NT2/D1 (cell line): ENCODE measurements around a stretch of chr19.

DNA sequence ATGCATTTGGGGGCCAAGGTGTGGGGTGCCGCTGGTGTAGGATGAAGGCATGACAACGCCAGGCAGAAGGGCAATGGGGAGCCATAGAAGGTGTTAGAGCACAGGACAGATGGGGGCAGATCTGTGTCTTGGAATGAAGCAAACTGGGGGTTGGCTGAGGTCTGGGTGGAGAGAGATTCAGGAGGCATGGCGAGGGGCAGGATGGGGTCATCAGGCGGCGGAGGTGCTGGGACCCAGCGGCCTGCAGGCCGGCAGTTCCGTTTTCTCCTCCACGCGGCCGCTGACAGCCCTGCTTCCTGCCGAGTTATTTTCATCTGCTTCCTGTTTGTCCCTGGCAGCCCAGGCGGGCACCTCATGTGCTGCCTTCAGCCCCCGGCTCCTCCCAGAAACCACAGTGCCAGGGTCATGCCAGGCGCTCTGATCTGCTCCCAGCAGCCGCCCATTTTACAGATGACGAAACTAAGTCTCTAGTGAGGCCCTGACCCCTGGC lies 2.1 kb downstream of the ARHGAP45 start:
- RRBS, 2 experiments, result no CpG with 5 or more reads among the region's 17 CpGs

DNA sequence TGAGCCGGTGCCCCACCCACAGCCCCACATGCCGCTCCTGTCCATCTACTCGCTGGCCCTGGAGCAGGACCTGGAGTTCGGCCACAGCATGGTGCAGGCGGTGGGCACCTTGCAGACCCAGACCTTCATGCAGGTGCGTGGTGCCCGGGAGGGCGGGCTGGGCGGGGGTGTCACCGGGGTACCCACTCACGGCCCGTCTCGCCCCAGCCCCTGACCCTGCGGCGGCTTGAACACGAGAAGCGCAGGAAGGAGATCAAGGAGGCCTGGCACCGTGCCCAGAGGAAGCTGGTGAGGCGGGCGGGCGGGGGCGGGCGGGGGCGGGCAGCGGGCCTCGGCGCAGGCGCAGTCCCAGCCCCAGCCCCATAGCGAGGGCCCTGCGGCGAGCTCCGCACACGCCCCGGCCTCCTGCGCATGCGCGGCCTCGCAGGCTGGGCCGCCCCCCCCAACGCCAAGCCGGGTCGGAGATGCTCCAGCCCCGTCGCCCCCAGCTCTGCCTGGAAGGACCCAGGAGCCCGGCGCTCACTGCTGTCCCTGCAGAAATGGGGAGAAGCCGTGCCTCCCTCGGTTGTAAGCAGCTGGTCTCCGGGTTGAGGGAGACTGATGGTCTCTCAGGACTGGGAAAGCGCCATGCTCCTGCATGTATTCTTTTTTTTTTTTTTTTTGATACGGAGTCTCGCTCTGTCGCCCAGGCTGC lies 7.8 kb downstream of the ARHGAP45 start:
- RRBS, 2 experiments, result 94 to 97% methylated on average over 14 of the region's 53 CpGs

GRCh38 chr19:1075463-1075927 lies 8.5 kb downstream of the ARHGAP45 start:
- RRBS, 2 experiments, result no CpG with 5 or more reads among the region's 17 CpGs

DNA sequence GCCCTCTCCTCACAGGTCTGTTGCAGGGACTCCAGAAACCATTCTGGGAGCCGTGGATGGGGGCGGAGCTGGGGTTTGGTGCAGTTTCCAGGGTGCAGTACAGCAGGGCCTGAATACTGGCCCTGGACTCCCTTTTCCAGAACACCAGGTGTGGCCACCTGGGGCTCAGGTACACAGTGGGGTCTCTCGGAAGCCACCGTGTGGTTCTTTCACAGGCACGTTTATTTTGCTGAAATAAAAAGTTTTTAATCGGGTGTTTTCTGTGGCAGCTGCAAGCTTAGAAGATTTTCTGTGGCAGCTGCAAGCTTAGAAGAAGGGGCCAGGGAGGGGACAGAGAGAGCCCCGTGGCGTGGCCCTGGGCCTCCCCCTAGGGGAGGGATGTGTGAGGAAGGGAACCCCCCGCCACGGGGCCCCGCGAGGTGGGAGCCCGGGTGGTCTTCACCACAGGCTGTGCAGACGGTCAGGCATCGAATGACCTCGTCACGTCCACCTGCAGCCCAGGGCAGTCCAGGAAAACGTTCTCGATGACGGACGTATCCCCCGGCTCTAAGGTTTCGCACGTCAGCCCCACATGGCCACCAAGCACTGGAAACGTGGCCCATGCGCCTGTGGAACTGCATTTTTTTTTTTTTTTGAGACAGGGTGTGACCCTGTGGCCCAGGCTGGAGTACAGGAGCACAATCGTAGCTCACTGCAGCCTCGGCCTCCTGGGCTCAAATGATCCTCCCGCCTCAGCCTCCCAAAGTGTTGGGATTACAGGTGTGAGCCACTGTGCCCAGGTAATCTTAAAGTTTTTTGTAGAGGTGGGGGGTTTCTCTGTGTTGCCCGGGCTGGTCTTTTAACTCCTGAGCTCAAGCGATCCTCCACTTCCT lies 8.6 kb downstream of the POLR2E start:
- RRBS, 2 experiments, result 95 to 100% methylated on average over 5 to 7 of the region's 31 CpGs

GRCh38 chr19:1093628-1094328 lies 1.4 kb downstream of the POLR2E start:
- RRBS, 2 experiments, result 88 to 91% methylated on average over 3 of the region's 28 CpGs

GRCh38 chr19:1109077-1110115 lies 5.6 kb downstream of the GPX4 start:
- RRBS, 2 experiments, result 94% methylated on average over 12 to 13 of the region's 74 CpGs

GRCh38 chr19:1171674-1172667 lies 2.1 kb downstream of the SBNO2 start:
- RRBS, 2 experiments, result 56 to 91% methylated on average over 3 of the region's 29 CpGs

DNA sequence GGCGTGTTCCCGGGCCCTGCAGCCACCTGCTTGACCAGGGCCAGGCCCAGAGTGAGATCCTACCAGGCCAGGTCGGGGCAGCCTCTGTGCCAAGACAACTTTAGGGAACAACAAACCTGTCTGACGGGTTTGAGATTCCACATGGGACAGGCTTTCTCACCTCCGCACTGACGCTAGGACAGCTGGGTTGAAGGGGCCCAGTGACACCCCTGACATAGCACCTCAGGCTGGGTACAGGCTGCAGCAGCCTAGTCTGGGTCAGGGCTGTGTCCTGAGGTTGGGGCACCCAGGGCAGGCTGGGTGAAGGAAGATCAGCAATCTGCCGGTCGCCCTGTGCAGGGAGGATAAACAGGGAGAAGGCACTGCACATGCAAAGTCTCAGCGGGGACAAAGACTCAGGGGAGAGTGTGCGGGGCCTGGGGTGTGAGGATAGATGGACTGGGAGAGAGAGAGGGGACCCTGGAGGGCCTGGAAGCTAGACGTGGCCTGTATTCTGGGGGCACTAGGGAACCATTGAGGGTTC lies 7.7 kb upstream of the SBNO2 start:
- RRBS, 2 experiments, result no CpG with 5 or more reads among the region's 11 CpGs

- RRBS, 2 experiments, result 85 to 87% methylated on average over 5 of the region's 24 CpGs
Measured at GRCh38 chr19:1183460-1184299, 9.6 kb upstream of the SBNO2 start.

DNA sequence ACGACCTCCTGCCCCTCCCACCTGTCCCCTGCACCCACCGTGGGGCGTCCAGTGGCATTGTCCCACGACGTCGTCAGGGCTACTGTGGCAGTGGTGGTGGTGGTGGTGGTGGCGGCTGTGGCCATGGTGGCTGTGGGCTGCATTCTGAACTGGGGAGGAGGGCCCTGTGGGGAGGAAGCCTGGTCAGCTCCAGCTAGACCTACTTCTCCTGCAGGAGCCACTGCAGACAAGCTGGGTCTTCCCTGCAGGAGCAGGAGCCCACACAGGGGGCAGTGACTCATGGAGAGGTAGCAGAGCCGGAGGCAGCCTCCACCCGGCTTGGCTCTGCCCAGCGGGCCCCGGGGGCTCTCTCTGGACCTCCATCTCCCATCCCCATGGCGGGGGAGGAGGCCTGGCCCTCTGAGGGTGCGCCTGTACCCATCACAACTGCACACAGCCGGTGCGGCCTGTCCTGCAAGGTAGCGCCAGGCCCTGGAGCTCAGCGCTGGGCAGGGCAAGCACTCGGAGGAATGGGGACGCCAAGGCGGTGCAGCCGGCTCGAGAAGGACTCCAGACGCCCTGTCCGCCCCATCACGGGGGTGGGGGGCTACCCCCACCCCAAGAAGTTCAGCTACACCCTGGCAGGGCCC lies 1.7 kb downstream of the CBARP start:
- RRBS, 2 experiments, result 76 to 94% methylated on average over 6 to 12 of the region's 25 CpGs

DNA sequence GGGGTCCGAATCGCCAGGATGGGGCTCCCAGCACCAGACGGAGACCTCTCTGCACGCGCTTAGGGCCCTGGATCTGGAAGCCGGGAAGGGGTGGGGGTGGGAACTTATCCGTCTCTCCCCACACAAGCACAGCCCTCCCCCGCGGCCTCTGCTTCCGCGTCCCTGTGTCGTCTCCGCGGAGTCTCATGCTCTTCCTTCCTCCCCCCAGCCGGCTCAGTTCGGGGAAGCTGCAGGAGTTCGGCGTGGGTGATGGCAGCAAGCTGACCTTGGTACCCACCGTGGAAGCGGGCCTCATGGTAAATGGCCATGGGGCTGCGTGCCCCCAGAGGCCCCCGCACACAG lies 2.9 kb downstream of the MIDN start:
- RRBS, 2 experiments, result no CpG with 5 or more reads among the region's 22 CpGs

GRCh38 chr19:1256636-1257867 lies 8.7 kb downstream of the MIDN start:
- RRBS, 2 experiments, result 91 to 95% methylated on average over 6 to 20 of the region's 63 CpGs

DNA sequence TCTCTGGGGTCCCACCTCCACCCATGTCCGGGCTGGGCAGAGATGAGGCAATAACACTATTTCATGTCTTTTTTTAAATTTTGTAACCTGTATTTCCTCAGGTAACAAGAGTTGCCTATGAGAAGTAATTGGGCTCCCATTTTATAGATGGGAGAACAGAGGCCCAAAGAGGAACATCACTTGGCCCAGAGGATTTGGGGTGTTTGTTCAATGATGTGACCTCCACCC lies 9.3 kb upstream of the CIRBP start:
- RRBS, 2 experiments, result no CpG with 5 or more reads among the region's 1 CpG

DNA sequence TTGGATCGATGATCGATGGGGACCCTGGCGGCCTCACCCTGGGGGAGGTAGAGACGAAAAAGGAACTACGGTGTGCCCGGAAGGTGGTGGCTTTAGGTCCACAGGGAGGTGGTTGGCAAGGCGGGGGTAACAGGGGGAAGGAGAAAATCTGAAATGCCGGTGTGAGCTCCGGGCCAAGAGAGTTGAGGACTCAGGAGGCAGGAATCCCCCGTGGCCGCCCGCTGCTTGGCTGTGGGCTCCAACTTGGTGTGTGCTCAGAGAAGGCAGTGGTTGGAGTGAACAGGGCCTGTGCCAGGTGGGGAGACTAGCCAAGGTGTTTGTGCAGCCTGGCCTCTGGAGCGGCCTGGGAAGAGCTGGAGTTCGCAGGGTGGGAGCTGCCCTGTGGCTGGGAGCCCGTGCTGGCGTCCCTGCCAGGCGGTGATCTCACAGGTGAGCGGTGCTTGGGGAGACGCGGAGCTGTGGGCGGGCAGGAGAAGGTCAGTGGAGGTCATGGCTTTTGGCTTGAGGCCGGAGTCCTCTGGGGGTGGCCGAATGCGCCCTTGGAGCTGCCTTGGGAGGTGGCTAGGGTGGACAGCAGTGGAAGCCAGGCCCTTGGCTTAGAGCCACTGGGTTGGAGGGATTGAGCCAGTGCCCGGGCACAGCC lies 7.3 kb upstream of the CIRBP start:
- RRBS, 2 experiments, result 6 to 61% methylated on average over 3 of the region's 25 CpGs

- RRBS, 2 experiments, result 1 to 2% methylated on average over 38 to 41 of the region's 121 CpGs
Measured at GRCh38 chr19:1266292-1267330, 2.5 kb upstream of the CIRBP start.

GRCh38 chr19:1269475-1270512 lies 662 bp downstream of the CIRBP start:
- RRBS, 2 experiments, result under 1 to 1% methylated on average over 38 of the region's 71 CpGs

DNA sequence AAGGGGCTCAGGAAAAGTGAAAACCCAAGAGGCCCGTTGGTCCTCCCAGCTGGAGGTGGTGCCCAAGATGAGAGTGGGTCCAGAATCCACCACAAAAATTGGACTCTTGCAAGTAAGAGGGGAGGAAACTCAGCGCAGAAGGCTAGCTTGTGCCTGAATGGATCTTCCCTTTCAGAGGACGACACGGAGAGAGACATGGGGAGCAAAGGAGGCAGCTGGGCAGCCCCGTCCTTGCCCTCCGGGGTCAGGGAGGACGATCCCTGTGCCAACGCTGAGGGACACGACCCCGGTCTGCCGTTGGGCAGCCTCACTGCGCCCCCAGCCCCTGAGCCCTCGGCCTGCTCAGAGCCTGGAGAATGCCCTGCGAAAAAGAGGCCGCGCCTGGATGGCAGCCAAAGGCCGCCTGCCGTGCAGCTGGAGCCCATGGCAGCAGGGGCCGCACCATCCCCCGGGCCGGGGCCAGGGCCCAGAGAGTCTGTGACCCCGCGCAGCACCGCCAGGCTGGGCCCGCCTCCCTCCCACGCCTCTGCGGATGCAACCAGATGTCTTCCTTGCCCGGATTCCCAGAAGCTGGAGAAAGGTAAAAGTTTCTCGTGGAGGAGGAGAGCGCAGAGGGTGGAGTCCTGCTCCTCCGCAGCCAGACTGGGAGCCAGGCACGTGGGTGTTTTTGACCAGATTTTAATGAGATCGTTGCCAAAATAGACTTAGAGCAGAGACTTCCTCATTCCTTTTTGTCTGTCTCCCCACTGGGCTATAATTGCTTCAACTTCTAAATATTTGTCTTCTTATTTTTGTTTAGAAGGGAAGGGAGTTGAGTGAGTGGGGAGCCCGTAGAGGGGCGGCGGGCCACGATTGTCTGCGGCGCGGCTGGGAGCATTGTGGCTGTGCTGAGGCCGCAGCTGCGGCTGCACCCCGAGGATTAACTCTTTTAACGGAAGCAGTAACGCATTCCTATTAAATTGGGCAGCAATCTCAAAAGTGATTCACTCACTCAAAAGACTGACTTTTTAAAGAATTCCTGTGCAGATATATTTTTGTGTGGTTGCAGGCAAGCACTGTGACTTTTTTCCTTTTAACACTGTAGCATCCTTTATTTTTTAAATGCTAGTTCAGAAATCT lies 6.1 kb downstream of the PWWP3A start:
- RRBS, 2 experiments, result 94 to 95% methylated on average over 5 of the region's 45 CpGs

DNA sequence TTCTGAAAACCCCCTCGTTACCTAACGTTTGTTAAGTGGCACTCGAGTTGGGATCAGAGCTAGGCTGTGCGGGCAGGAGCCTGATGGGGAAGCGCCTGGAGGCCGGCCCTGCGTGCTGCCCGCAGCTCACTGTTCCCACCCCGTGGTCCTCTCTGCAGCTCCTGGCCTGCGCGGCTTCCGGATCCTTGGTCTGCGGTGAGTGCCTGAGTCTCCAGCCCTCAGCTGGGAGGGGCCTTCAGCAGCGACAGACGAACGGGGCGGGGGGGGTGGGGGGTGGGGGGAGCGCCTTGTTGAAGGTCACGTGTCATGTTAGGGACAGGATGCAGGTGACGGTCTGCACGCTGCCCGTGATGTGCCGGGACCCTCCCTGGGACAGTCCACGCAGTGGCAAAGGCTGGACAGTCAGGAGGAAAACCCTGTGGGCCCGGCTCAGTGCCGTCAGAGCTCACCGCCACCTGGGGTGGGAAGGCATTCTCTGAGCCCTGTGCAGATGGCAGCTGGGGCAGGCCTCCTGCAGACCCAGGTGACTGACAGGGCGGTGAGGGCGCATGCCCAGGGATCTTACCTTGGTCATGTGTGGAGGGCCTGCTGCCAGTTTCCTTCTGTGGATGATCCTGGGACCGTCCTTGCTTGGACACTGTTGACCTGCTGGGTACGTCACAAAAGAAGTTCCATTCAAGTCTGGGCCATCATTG lies 4.1 kb downstream of the NDUFS7 start:
- RRBS, 2 experiments, result 91 to 96% methylated on average over 3 to 6 of the region's 31 CpGs

DNA sequence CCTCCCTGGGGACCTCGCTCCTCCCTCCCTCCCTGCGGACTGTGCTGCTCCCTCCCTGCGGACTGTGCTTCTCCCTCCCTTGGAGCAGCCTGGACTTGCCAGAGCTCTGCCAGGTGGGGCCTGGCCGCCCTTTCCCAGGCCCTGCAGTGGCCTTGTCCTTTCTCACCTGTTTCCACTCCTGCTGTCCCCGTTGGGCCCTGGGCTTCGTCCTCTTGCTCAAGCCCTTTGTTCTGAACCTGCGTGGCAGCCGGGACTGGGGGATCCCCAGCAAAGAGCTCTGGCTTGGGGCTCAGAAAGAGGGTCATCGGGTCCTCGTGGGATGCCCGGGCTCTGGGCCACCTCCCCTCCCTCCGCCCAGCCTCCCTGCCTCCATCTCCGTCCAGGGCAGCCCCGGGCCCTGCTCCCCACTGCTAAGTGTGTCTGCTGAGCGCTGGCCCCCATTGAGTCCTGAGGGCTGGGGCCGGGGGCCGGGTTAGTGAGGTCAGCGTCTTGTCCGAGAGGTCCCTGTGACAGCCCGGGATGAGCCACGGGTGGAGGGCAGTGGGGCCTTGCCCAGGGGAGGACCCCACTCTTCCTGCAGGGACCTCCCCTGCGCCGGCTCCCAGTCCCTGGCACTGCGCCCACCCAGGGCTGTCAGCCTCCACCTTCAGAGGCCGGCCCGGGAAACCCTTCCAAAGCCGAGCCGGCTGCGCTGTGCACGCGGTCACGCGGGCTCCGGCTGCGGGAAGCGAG lies 6.5 kb downstream of the GAMT start:
- RRBS, 2 experiments, result 89 to 92% methylated on average over 14 to 16 of the region's 36 CpGs

- RRBS, 2 experiments, result no CpG with 5 or more reads among the region's 47 CpGs
Measured at GRCh38 chr19:1406954-1407366, 426 bp upstream of the DAZAP1 start.